Frontal cortex (tissue), 2 donors: ENCODE results near the genes COL10A1, CEP85L and ASF1A.

DNA sequence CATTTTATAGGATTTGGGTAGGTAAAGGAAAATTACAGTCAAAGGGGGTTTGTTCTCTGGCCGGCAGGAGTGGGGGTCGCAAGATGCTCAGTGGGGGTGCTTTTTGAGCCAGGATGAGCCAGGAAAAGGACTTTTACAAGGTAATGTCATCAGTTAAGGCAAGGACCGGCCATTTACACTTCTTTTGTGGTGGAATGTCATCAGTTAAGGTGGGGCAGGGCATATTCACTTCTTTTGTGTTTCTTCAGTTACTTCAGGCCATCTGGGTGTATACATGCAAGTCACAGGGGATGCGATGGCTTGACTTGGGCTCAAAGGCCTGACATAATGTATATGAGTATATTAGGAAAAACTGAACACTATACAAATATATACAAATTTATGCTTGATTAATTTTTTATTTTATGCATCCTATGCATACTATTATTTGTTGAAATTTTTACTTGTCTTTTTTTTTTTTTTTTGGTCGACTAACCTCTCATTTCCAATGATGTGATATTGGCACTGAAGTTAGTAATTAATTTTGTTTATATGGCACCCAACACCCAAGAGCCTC, 85.2 kb upstream of the HS3ST5 start:
- RAMPAGE, long total RNA: no peak

DNA sequence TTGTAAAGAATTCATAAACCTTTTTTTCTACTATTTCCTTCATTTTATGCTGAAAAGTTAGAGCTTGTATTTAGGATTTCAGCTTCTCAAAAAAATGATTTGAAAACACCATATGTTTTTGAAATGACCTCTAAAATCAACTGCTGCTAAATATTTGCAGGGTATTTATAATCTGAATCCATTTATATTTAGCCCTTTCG, 713.8 kb downstream of the FRK start:
- RAMPAGE, long total RNA: no peak

GRCh38 chr6:116059706-116060607, 734 bp downstream of the FRK start:
- RAMPAGE, long total RNA: no peak

DNA sequence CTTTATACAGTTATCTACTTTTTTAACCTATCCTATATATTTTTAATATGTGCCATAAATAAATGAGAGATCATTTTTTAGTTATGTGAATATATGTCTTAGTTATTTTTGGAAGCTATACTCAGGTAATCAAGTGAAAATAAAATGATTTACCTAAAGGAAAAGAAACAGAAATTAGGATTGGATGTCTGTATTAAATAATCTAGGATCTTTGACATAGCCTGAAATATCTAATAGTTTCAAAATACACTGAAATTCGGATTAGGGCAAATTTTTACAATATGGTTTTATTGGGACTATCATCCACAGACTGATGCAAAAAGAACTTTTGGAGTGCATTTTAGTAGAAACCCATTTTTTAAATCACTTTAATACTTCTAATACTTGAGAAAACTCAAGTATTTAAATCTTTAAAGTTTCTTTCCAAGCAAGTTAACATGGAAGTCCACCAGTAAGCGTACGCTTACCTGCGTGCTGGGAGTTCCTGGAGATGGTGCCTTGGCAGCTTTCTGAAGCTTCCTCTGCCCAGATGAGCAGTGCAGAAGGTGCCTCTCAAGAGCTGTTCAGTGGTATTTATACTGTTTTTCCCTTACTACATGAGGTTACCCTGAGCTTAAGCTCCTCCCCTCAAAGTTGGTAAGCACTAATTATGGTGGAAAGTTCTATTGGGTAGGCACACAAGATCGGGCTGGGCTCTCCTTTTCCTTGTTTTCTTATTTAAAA, at the start of gene COL10A1:
Gene COL10A1, minus strand, starts transcription at position 547 of the 723 bp plus-strand sequence.
- RAMPAGE, long total RNA: no peak

- RAMPAGE, long total RNA: no peak
Observed at GRCh38 chr6:116156064-116156667, 30.2 kb upstream of the COL10A1 start.

- RAMPAGE, long total RNA: no peak
Observed at GRCh38 chr6:116255068-116255916, 1.4 kb upstream of the TSPYL4 start.

GRCh38 chr6:116371350-116372034, 745 bp downstream of the DSE start:
- RAMPAGE, long total RNA: no peak

- RAMPAGE, long total RNA: no peak
Observed at GRCh38 chr6:117483678-117484108, 1.2 kb downstream of the DCBLD1 start.

GRCh38 chr6:117907380-117908375, 614 bp downstream of the SLC35F1 start:
- RAMPAGE, long total RNA: no peak

DNA sequence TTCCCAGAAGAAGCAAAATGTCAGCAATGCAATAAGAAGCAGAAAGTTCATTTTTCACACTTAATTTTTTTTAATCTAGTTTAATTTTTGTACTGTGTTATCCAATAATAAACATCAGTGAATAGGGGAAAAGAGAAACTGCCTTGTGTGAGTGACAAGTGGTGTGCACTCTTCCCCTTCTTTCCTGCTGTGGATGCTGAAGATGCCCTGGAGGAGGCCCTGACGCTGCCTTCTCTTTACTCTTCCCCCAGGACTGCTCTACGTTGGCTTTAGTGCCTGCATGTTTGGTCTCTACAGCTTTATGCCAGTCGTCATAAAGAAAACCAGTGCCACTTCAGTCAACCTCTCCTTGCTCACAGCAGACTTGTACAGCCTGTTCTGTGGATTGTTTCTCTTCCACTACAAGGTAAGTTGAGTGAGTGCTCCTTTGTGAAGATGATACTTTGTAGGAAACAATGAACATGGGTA, 263.1 kb upstream of the PLN start:
- RAMPAGE, long total RNA: no peak

DNA sequence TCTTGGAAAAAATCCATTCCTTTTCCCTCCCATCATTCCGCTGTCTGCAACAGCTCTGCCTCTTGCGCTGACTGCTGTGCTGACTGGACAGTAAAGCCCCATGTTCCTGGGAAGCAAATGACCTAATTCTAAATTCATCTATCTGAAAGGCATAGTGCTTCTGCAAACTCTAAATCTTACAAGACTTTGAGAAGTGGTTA, 255.5 kb upstream of the PLN start:
- RAMPAGE, long total RNA: no peak

GRCh38 chr6:118296138-118296914, 251.8 kb upstream of the PLN start:
- RAMPAGE, long total RNA: no peak

DNA sequence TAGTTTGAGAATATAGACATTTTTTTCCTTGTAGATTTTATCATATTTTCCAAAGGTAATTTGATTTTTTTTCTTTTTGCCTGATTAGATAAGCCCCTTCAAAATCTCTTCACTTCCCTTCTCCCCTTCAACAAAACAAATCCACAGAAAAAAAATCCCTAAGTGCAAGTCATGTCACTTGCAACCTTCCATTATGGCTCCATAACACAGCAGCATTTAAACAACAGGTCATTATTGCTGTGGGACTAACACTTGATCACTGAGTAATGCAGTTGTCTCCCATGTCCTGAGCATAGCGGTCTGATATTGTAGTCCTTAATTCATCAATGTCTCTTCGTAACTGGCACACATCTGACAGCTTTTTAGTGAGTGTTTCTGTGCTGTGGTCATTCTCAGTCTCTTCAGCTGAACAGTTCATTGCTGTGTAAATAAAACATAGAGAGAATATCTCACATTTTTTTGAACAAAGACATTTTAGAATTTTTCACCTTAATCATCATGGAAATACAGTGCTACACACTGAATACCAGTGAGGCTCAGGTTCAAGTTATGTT, 82.9 kb upstream of the PLN start:
- RAMPAGE, long total RNA: no peak

GRCh38 chr6:118651405-118651880, at the start of gene CEP85L:
TSS of gene CEP85L (minus strand) at chr6:118651591.
- RAMPAGE, long total RNA: no peak

GRCh38 chr6:118664348-118664702, 12.9 kb upstream of the CEP85L start:
- RAMPAGE, long total RNA: no peak

GRCh38 chr6:118756063-118756487, 104.7 kb upstream of the CEP85L start:
- RAMPAGE, long total RNA: no peak

DNA sequence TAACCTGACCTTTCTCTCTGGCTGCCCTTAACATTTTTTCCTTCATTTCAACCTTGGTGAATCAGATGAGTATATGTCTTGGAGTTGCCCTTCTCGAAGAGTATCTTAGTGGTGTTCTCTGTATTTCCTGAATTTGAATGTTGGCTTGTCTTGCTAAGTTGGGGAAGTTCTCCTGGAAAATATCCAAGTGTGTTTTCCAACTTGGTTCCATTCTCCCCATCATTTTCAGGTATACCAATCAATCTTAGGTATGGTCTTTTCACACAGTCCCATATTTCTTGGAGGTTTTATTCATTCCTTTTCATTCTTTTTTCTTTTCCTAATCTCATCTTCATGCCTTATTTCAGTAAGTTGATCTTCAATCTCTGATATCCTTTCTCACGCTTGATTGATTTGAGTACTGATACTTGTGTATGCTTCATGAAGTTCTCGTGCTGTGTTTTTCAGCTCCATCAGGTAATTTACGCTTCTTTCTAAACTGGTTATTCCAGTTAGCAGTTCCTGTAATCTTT, 72.4 kb upstream of the ASF1A start:
- RAMPAGE, long total RNA: no peak

DNA sequence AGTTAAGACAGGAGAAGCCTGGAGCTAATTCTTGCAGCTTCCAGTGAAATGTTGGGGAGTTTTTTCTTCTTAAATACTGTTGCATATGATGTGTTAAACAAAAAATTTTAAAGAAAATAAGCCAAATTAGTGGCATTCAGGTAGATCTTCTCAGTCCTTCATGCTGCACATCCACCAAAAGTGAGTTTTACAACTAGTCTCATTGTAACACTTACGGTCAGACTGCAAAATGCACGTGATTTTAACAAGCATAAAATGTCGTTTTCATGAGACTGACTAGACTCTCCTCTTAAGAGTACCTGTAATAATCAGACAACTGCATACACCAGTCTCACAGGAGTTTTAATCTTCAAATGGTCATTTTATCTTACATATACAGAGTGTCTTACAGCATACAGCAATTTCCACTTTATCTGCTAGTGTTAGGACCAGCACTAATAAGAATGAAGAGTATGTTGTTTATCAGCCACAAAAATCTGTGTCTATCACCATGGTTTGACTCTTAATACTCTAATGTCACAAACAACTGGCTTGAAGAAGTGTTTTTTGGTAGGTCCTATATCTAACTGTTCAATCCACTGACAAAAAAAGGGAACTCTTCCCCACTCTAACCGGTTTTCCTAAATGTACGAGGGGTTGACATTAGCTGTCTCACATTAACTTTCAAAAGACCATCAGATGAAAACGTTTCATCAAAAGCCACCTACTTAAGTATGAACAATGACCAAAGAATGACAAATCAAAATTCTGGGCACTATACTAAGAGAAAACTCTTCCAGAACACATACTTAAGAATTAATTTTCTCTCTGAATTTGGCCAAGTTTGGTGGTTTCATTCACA, 1.5 kb upstream of the ASF1A start:
- RAMPAGE, long total RNA: no peak

GRCh38 chr6:118893504-118894450, at the start of gene ASF1A:
TSS of gene ASF1A (plus strand) at chr6:118894152.
- RAMPAGE, long total RNA: start-site peak on the minus strand at chr6:118893804-118893944, 30 and 11 reads in 2 replicates; start-site peak on the plus strand at chr6:118894165-118894313, 542 and 85 reads in 2 replicates

- RAMPAGE, long total RNA: no peak
Observed at GRCh38 chr6:119129795-119130504, 51.5 kb upstream of the FAM184A start.